ENCODE measurements around the gene ETNK2.

- PRO-cap = no peak
- RAMPAGE, long total RNA, 2 experiments = no peak in any of the 2 experiments
Measured at GRCh38 chr1:204122467-204123234, 29.2 kb downstream of the ETNK2 start.

GRCh38 chr1:204142230-204142800 lies 9.5 kb downstream of the ETNK2 start:
- PRO-cap = no peak
- RAMPAGE, long total RNA, 2 experiments = no peak in any of the 2 experiments

DNA sequence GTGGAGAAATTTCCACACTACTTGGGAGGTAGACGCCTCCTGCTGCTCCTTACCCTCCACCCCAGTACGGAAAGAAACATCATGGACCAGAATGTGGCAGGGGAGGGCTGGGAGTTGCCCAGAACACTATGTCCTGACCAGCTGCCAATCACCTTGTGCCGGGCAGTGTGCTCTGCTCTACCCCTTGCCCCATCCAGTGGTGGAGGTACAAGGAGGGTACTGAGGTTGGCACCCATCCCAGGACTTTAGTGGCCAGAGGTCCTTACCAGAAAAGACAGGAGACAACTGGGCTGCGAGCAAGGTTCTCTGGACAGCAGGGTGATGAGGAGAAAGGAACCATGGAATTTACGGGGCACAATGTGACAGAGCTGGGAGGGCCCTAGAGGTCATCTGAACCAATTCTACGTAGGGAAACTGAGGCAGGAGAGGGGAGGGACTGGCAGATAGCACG lies 1.6 kb downstream of the ETNK2 start:
- PRO-cap = no peak
- RAMPAGE, long total RNA, 2 experiments = no peak in any of the 2 experiments

DNA sequence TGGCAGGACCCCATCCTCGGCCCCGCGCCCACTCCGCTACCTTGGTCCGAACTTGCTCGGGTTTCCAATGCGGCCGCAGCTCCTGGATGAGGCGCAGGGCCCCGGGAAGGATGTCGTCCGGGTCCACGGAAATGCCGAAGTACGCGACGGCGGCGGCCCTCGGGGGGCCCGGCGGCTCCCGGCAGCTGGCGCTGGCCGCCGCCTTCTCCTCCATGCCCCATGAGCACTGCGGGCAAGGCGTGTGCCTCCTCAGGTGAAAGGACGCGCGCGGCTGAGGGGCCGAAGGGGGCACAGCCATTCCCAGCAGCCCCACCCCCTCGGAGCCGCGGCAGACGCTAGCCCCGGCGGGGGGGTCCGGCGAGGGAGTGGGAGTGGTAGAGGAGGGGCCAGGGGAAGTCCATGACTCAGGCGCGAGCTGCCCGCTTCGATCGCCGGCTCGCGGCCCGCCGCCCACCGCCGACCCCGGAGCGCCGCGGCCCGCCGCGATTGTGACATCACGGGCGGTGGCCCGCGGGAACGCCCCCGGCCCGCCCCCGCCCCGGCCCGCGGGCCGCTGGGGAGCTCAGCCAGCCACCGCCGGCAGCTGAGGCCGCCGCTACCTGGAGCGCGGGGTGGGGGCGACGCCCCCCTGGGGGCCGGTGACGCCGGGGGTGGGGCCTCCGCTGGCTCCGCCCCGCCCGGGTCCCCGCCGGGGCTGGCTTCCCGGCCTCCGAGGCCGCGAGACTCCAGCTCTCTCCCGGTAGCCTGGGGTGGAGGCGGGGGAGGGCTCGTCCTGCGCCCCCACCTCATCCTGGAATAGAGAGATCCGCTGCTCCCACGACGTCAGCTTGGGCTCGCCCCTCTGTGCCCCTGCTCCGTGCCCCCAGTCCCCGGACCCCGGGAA lies at the start of gene ETNK2:
Gene ETNK2, minus strand, starts transcription at position 490 of the 883 bp plus-strand sequence.
- PRO-cap = no peak
- RAMPAGE, long total RNA, 2 experiments = no peak in any of the 2 experiments

- PRO-cap = no peak
- RAMPAGE, long total RNA, 2 experiments = no peak in any of the 2 experiments
Measured at GRCh38 chr1:204319384-204319896, 40.3 kb downstream of the PLEKHA6 start.

DNA sequence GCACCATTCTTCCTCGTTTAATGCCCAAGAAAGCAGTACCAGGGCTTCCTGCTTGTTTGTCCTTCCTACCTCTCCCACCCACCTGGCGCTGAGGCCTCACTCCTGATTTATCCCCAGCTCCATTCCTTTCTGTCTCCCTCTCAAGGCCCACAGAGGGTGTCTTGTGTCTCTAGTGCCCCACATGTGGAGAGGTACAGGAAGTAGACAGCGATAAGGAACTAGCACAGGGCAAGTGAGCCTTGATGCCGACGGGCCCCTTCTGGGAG lies 32.6 kb downstream of the PLEKHA6 start:
- PRO-cap = no peak
- RAMPAGE, long total RNA, 2 experiments = no peak in any of the 2 experiments

GRCh38 chr1:204348025-204348667 lies 11.6 kb downstream of the PLEKHA6 start:
- PRO-cap = no peak
- RAMPAGE, long total RNA, 2 experiments = no peak in any of the 2 experiments

- PRO-cap = no peak
- RAMPAGE, long total RNA, 2 experiments = no peak in any of the 2 experiments
Measured at GRCh38 chr1:204348668-204349233, 11.0 kb downstream of the PLEKHA6 start.

DNA sequence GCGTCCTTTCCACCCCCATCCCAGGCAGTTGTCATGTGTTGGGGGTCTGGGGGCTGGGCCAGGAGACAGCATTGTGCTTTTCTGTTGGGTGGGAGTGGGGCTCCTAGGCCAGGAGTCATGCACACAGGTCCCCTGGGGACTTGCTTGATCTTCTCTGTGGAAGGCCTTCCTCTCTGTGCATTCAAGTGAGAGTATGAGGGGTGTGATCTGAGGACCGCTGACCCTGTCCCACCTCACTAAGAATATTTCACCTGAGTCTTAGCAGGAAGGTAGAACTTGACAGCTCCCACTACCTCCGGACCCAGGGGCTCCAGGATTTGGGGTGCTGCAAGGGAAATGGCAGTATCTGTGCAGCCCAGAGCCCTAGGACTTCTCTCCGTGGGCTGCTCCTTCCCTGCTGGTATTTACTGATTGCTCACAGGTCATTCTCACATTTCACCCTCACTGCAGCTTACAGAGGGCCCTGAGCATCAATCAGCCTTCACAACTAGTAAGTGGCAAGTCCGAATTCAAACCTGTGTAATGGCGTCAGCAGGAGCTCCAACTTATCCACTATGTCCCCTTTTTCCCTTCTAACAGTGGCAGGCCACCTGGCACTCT lies 32.5 kb downstream of the PIK3C2B start:
- PRO-cap = no peak
- RAMPAGE, long total RNA, 2 experiments = no peak in any of the 2 experiments

GRCh38 chr1:204477301-204477825 lies 17.2 kb downstream of the PIK3C2B start:
- PRO-cap = no peak
- RAMPAGE, long total RNA, 2 experiments = no peak in any of the 2 experiments

- PRO-cap = no peak
- RAMPAGE, long total RNA, 2 experiments = no peak in any of the 2 experiments
Measured at GRCh38 chr1:204479183-204480407, 15.0 kb downstream of the PIK3C2B start.

DNA sequence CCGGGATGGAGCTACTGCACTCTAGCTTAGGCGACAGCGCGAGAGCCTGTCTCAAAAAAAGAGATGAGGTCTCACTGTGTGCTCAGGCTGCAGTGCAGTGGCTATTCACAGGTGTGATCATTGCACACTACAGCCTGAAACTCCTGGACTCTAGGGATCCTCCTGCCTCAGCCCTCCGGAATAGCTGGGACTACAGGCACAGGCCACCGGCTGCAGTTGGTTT lies 1.8 kb downstream of the MDM4 start:
- PRO-cap = no peak
- RAMPAGE, long total RNA, 2 experiments = no peak in any of the 2 experiments

DNA sequence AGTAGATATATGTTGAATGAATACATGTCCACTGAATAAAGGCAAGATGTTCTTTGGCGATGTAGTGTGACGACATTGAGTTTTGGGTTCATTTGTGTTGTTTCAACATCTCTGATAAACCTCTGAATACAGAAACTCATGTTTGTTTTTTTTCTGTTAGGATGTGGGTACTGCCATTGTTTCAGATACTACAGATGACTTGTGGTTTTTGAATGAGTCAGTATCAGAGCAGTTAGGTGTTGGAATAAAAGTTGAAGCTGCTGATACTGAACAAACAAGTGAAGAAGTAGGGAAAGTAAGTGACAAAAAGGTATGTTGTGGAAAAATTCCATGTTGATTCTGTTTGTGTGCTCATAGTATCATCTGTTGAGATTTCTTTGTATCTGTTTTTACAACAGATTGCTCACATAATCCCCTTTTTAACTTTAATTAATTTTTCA lies 28.2 kb downstream of the MDM4 start:
- PRO-cap = no peak
- RAMPAGE, long total RNA, 2 experiments = no peak in any of the 2 experiments

GRCh38 chr1:204807139-204807442 lies 21.4 kb upstream of the NFASC start:
- PRO-cap = no peak
- RAMPAGE, long total RNA, 2 experiments = no peak in any of the 2 experiments

GRCh38 chr1:205037761-205037960 lies 5.4 kb upstream of the CNTN2 start:
- PRO-cap = no peak
- RAMPAGE, long total RNA, 2 experiments = no peak in any of the 2 experiments

- PRO-cap = unidirectional peak, plus-strand start at chr1:205273725
- RAMPAGE, long total RNA, 2 experiments = no peak in any of the 2 experiments
Measured at GRCh38 chr1:205273567-205274056, 45.9 kb downstream of the TMCC2 start.

DNA sequence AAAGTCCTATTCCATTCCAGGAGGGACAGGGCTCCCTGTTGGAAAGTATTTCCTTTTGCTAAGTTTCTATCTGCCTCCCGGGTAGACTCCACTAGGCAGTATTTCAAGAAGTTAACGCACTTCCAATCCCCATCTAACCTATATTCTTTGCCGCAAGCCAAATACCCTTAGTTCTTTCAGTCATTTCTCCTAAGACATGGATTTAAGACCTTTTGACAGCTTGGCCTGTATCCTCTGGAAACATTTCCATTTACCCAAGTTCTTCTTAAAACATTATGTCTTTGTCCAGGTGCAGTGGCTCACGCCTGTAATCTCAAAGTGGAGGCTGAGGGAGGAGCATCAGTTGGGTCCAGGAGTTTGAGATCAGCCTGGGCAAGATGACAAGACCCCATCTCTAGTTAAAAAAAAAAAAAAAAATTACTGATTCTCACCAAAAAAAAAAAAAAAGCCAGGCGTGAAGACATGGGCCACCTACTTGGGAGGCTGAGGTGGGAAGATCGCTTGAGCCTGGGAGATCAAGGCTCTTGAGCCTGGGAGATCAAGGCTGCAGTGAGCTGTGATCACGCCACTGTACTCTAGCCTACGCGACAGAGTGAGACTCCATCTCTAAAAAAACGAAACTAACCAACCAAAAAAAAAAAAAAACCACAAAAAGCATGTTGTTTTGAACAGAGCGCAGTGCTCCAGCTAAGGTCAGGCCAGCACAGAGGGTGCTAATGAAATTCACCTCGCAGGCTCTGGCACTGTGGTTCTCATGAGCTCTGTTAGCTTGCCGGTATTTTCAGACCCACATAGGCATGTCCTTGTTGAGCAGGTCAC lies 36.1 kb downstream of the NUAK2 start:
- PRO-cap = no peak
- RAMPAGE, long total RNA, 2 experiments = no peak in any of the 2 experiments

- PRO-cap = no peak
- RAMPAGE, long total RNA, 2 experiments = no peak in any of the 2 experiments
Measured at GRCh38 chr1:205324525-205325282, 3.2 kb upstream of the NUAK2 start.

DNA sequence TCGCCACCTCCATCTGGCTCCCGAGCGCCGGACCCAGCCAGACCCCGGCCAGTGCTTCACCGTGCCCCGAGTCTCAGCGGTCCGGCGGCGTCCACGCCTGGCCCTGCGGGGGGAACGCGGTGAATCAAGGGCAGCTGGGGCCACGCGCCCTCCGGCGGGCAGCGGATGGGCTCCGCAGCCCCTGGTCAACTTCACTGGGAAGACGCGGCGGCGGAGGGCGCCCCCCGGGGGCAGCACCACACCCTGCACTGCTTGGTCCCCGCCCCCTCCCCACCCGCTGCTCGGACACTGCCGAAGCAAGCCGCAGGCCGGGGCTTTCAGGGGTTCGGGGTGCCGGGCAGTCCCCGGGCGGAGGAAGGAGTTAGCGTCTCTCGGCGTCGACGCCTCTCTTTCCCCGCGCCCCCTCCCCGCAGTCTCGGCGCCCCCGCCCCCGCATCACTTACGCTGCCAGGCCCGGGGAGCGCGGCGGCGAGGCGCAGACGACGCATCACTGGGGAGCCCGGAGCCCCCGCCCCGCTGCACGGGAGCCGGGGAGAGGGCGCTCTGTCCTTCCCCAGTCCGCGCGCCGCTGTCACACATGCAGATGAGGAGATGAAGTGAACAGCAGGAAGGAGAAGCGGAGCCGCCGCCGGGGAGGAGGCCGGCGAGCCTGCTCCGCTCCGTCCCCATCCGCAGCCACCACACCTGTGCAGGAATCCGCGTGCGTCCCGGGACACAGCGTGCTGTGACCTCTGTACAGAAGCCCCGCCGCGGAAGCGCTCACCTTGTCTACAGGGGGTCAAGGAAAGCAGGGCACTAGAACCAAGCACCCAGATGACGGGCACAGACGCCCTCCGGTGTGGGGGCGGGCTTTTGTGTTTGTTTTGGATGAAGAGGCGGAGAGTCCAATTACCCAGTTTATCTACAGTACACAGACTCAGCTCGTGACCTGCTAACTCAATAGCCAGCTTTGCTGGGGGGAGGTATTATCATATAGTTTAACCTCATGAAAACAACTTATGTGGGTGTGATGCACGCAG lies 12.7 kb downstream of the KLHDC8A start:
- PRO-cap = no peak
- RAMPAGE, long total RNA, 2 experiments = no peak in any of the 2 experiments

DNA sequence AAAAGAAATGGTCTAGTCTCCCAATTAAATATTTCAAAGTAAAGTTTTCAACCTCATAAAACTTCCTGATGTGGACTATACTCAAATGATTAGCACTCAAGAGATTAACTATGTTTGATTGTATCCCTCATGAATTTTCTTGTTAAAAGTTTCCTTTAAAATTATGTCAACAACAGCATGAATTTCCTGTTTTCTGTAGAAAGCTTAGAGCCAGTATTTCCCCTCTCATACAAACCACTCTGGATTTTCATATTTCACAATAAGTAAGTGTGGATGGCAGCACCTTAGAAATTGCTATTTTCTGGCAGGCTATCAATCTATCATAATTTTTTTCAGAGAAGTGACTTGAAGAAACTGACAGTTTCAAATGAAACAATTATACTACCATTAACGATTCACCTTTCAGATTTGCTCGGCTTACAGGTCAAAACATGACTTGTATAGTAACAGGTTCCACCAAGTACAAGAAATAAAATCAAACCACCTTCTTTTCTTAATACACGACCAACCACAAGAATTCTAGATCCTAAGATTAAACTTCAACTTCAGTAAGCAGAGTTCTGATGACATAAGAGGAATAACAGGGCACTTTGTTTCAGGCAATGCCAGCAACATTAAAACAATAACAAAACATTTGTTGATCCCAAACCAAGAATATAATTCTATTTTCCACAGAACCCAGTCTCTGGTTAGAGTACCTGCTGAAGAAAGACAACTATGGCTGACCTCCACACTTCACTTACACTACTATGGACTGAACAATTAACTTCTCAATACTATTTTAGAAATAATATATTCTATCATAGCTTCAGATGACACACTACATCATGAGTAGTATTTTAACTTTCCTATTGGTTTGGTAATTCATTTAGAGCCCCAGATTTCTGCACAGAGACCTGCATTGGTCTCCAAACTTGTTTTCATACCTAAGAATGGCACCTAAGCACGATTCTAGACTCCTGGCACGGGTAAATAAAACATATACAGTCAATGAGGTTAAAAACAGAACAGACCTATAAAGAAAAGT lies 20.6 kb downstream of the ELK4 start:
- PRO-cap = no peak
- RAMPAGE, long total RNA, 2 experiments = no peak in any of the 2 experiments